ENCODE measurements around a stretch of chr2.

DNA sequence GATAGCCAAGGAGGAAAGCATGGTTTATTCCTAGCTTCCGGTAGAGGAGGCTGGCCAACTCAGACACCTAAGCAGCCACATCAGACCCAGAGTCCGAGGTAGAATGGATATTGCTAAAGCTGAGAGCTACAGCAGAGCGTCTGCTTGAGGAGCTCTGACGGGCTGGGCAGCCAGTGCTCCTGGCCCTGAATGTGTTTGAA, 196.5 kb downstream of the AGAP1 start:
- PRO-cap, result unidirectional peak, plus-strand start at position 134 of the sequence

- PRO-cap, result no peak
Measured at GRCh38 chr2:235807084-235807970, 313.5 kb downstream of the AGAP1 start.

- PRO-cap, result no peak
Measured at GRCh38 chr2:235824899-235825310, 331.1 kb downstream of the AGAP1 start.

DNA sequence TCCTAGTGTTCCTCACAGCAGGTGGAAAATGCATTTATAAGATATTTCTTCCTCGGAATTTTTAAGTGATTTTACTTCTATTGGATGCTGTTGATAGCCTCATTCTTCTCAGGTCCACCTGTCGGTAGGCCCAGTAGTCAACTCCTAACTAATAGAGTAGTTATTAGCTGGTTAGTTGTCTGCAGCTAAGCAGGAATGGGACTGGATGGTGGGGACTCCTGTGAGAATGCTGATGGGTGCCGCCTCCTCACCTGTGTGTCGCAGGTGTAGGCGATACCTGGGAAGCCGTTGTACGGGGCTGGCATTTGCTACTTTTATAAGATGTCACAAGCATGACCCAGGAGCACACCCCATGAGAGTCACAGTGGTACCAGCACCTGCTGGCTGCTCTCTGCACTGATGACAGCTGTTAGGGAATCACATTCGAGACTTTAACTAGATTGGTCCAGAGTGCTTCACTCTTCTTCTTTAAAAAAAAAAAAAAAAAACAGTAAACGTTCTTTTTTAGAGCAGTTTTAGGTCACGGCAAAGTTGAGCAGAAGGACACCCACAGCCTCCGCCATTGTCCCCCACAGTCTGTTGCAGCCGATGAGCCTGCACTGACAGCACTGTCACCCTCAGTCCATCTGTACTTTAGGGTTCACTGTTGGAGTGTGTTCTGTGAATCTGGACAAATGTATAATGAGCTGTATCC, 337.0 kb downstream of the AGAP1 start:
- PRO-cap, result no peak

- PRO-cap, result no peak
Measured at GRCh38 chr2:236012047-236012441, 156.1 kb downstream of the GBX2 start.

DNA sequence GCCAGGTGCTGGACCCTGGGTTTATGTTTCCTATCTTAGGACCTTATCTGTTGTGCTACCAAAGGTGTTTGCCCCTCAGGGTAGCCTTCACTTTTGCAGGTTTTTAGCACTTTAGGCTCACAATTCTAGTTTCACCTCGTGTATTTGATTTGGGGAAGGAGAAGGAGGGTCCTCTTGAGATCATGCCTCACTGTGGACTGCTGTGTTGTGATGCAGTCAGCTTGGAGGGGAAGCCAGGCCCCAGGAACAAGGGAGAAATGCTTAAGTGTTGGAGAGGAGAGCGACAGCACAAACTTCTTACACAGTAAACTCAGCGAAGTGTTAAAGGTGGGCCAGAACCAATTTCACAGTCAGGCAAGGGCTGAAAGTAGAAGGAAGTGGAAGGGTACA, 137.7 kb downstream of the GBX2 start:
- PRO-cap, result no peak

- PRO-cap, result no peak
Measured at GRCh38 chr2:236241343-236242104, 22.7 kb downstream of the ASB18 start.

DNA sequence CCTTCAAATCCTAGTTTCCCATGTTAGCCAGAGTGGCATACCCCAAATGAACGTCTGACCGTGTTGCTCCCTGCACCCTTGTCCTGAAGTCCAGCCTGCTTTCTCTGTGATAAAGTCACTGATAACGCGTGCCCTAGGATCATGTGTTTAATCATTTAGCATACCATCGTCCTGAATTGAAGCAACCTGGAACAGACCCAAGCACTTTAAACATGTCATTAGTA, 2.9 kb downstream of the ASB18 start:
- PRO-cap, result no peak

DNA sequence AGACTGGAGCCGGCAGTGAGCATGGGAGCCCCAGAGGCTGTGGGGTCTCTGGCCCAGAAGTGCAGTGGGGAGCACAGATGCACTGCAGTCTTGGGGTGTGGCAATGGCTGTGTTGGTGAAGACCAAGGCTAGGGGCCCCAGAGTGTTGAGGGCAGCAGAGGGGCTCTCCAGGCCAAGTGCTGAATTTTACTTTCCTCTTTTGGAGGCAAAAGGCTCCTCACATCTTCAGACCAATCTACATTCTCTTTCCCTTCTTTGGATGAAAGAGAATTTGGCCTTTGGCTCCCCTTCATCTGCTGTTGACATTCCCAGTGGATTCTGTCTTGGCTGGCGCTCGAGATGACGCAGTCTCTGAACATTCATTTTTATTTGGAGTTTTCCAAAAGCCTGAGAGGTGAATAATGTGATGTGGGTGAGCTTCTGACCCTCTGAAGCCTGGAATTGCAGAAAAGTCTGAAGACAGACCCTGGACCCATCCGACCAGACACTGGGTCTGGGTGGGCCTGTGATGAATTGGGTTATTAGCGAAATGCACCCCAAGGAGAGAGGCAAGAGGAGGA, 70.2 kb upstream of the ASB18 start:
- PRO-cap, result no peak

GRCh38 chr2:236571778-236572242, 2.2 kb downstream of the ACKR3 start:
- PRO-cap, result no peak

DNA sequence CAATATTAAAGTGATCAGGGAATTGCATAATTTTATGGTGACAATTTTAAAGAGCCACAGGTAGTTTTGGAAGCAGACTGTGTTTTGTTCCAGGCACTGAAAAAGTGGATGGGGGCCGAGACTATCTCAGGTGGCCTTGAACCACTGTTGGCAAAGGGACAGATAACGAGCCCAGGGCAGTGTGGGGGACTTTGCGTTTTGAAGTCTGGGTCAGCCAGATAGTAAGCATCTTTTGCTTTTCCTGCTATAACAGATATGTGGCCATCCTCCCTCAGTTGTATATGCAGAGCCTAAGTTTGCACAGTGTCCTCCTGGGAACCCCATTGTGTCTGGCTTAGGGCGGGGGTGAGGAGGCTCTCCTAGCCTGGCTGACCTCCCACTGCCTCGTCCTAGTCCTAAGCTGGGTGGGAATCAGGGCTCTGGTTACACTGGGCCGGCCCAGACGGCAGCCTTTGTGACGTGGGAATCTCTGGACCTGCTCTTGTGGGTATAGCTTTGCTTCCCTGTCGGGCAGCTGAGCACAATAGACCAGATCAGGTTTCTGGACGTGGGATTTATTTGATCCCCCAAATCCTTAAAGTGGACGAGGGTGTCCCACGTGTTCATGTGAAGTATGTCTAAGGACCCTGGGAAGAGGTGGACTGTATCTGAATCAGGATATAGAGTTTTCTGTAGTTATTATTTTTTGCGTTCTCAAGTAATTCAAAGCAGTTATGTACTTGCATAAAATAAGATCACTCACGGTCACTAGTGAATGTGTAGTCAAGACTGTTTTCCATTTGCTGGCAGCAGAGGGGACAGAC, 2.8 kb downstream of the ACKR3 start:
- PRO-cap, result no peak

- PRO-cap, result no peak
Measured at GRCh38 chr2:236626092-236626702, 56.6 kb downstream of the ACKR3 start.

GRCh38 chr2:236659718-236660245, 90.2 kb downstream of the ACKR3 start:
- PRO-cap, result no peak

GRCh38 chr2:236758373-236758847, 188.8 kb downstream of the ACKR3 start:
- PRO-cap, result no peak

GRCh38 chr2:236830884-236831321, 254.8 kb upstream of the COPS8 start:
- PRO-cap, result no peak

- PRO-cap, result no peak
Measured at GRCh38 chr2:236871443-236872588, 213.9 kb upstream of the COPS8 start.

GRCh38 chr2:236887598-236887976, 198.1 kb upstream of the COPS8 start:
- PRO-cap, result unidirectional peak, plus-strand start at chr2:236887752

DNA sequence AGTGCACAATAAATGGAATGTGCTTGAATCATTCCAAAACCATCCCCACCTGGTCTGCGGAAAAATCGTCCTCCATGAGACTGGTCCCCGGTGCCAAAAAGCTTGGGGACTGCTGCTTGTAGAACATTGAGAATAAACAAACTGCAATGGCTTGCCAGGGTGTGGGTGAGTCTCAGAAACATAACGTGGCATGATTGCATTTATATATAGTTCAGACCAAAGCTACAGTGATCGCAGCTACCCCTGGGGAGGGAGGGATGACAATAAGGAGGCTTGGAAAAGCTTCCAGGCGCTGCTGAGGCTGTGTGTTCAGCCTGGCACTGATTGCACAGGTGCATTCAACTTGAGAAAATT, 133.1 kb upstream of the COPS8 start:
- PRO-cap, result no peak

- PRO-cap, result no peak
Measured at GRCh38 chr2:236988445-236989396, 97.0 kb upstream of the COPS8 start.

DNA sequence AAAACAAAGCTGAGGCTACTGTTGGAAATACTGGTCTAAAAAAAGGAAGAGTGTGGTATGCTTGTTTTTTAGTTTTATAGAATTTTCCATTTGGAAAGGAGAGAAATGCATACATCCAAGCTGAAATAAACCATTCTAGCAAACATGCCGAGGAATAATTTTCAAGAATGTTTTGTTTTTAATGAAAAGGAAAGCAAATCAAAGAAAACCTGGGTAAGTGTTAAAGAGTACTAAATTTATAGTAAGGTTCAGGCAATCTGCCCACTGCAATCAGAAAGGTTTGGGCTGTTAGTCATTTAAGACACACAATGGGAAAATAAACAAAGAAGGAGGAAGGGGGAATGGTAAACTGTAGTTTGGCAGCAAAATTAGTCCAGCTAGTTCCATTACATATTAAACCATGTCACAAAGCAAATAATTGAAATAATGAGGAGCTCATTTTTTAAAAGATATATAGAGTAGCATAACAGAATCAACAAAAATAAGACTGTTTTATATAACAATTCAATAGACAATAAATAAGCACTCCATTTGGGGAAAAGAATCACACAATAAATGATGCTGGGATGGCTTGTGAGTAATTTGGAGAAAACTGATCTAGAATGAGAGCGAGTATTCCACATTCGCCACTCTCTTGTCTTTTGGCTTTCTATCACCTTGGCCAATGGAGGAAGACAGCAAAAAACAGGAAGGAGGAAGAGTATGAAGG, 87.4 kb upstream of the COPS8 start:
- PRO-cap, result no peak